Measurements from ENCODE around the genes VTN and PIGS.

DNA sequence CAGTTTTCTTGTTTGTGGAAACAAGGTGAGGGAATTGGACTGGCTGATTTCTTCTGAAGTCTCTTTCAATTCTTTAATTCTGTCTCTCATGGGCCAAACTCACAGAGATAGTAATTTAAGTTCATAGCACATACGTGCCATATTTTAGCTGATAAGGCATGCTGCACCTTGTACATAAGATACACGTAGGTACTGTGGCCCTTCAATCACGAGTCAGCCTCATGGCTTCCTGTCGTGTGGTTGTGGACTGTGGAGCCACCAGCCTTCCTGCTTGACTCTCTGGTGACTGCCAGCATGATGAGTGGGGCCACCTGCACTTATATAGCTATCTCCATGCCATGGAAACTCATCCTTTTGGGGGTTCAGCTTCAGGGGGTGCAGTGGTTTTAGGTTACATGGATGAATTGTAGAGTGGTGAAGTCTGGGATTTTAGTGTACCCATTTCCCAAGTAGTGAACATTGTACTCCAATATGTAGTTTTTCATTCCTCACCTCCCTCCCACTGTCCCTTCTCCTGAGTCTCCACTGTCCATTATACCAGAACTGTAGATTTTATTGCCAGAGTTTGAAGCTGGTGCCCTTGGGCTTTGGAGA lies 25.2 kb downstream of the KSR1 start:
- PRO-cap, result no peak

DNA sequence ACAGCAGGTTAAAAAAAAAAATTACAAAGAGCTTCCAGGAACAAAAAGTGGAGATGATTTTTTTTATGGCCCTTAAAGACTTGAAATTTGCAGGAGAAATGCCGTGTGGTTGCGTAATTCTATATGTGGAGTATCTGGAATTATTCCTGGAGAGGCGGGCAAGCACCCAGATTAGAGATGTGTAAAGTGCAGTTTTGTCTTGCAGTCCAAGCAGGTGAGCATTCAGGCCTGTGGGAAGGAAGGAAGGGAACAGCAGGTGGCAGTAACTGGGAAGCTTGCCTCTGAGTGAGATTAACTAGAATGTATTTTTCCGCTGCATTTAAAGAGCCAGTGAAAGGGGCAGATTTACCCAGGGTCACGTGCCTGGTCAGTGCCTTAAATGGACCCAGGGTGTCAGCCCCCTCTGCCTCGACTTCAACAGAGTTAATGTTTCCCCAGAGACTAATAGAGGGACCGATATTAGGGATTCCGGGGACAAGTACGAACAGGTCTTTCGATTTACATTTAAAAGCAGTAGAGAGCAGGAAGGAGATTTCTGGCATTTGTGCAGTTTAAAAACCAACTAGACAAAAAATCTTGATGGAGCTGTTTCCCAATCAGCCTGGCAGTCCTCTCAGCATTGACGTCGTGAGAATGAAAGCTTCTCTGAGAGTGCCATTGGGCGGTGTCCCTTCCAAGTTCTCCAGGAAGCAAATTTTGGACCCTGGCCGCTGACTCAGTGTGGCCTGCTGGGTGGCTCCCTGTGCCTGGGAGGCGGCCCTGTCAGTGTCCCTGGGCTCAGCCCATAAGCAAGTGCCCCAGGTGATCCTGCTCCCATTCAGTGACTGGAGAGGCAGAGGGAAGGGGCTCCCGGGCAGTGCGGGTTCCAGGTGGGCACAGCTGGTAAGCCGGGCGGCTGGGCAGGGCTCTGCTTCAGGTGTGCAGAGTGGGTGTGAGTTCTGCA lies 38.2 kb downstream of the KSR1 start:
- PRO-cap, result no peak

DNA sequence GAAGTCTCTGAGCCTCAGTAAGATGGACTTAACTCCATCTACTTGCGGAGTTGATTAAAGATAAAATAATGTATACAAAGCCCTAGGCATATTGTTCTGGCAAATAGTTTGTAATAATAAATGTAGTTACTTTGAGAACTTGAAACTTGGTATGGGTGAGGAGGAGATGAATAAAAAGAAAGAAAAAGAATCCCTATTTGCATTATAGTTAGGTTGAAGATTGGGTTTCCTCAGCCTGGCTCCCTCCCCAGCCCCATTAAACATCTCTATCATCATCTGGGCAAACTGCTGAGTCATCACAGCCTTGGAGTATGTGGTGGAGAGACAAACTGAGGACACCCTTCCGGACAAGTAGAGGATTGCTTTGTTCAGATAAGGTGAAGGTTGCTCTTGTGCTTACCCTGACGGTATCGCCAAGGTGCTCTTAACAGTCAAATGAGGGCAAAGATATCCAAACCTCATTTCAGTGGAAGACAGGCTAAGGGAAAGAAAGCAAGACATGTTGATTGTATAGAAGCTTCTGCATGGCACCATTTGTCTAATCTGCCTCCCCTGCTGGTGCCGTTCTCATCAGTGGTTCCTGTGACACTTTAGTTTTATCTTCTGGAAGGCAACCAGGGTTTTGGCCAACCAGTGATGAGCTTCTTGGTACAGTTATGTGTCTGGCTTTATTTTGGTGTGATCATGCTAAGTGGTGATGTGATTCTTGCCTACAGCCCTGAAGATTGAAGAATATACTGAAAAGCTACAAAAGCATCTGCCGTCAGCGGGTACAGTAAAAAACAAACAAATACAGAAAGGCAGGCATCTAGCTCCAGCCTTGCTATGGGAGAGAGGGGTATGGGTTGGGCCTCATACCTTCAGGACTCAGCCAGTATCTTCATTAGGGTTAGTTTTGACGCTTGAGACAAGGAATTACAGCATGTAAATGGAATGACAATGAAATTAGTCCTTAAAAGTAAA lies 56.9 kb upstream of the LGALS9 start:
- PRO-cap, result no peak

GRCh38 chr17:27625555-27626435 lies 5.2 kb upstream of the LGALS9 start:
- PRO-cap, result no peak

DNA sequence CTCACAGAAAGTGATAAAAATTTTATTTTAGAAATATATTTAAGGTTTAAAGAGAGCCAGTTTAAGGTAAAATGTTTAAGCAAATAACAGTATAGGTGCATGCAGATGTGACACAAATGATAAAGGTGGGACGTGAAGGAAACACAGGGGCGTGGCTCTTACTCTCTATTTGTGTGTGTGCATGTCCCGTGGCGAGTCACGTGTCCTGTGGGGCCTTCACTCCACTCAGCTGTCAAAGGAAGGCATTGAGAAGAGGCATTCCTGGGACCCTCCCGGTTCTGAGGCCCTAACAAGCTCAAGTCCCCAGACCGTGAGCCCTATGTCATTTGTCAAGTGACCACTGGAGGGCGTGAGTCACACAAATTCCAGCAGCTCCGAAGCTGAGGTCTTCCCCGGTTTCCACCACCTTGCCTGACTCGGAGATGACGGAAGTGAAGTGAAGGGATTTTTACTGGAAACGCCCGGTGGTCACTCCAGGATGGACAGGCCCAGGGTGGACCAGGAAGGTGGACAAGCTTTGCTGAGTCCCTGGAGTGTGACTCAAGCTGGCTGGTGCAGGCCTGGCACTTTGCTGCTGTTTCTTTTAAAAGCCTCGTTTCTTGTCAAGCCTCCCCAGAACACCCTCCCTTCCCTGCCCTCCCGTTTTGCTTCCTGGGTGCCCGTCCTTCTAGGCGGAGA lies 5.1 kb upstream of the NOS2 start:
- PRO-cap, result no peak

GRCh38 chr17:27919164-27919500 lies 26.0 kb upstream of the LYRM9 start:
- PRO-cap, result no peak

DNA sequence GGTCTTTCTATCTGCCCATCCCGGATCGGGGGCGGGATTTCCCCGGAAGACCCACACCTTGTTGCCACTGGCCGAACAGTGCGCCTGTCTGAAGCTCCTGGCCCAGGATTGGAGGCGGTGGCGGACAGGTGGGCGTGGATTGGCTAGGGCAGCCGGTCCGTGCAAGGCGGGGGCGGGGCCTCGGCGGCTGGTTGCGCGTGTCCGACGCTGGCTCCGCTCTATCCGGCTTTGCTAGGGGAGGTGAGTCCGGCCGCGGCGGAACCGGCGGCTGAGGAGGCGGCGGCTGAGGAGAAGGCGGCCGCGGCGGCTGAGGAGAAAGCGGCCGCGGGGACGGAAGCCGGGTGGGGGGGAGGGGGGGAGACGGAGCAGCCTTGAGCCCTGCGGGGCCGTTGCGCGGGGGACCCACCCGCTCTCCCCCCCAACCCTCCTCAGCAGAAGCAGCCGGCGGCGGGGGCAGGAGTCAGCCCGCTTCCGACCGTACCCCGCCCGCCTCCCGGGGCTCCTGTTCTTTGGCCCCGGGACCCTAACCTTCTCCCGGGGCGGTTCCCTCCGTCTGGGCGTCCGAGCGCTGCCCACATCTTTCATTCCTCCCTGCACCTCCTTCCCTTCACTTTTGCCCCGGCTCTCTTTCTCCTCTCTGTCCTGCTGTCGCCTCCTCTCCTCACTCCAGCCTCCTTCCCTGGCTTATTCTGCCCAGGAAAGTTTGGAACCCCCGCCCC lies 778 bp upstream of the NLK start:
- PRO-cap, result unidirectional peak, plus-strand start at position 221 of the sequence

DNA sequence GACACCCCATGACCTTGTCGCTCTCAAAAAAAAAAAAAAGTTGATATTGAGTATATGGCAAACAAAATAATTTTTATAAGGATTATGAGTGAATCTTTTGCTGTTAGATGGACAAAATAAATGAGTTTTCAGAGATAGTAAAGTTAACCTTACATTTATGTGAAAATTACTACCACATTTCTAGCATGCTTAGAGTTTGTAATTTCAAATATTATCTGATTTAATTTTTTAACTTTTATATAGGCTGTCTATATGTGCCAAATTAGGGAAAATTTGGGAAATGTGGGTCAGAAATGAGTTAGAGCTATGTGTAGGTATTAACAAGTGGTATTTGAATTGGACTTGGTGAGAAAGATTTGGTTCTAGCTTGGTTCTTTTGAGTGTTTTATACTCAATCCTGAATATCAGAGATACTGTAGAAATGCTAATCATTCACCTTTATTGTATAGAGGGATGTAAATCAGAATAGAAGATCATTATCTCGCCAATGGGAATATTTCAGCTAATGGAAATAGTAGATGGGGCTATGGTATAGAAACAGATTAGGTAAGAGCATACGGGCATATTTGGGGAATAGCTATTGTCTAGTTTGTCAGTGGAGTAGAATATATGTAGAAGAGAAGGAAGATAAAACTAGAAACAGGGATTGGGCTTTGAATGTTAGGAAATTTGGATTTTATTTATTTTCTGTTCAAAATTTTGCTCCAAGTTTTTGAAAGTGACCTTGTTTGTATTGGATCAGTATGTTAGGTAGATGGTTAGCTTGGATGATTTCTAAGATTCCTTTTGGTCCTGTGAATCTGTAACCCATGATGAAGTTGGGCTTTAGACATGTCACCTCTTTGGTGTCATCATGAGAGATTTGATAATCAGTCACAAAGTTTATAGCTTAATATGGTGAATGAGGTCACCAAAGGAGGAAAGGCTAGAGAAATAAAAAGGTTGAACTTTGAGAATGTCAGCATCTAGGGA lies 44.8 kb downstream of the NLK start:
- PRO-cap, result no peak

GRCh38 chr17:28172700-28173765 lies 130.6 kb downstream of the NLK start:
- PRO-cap, result no peak

DNA sequence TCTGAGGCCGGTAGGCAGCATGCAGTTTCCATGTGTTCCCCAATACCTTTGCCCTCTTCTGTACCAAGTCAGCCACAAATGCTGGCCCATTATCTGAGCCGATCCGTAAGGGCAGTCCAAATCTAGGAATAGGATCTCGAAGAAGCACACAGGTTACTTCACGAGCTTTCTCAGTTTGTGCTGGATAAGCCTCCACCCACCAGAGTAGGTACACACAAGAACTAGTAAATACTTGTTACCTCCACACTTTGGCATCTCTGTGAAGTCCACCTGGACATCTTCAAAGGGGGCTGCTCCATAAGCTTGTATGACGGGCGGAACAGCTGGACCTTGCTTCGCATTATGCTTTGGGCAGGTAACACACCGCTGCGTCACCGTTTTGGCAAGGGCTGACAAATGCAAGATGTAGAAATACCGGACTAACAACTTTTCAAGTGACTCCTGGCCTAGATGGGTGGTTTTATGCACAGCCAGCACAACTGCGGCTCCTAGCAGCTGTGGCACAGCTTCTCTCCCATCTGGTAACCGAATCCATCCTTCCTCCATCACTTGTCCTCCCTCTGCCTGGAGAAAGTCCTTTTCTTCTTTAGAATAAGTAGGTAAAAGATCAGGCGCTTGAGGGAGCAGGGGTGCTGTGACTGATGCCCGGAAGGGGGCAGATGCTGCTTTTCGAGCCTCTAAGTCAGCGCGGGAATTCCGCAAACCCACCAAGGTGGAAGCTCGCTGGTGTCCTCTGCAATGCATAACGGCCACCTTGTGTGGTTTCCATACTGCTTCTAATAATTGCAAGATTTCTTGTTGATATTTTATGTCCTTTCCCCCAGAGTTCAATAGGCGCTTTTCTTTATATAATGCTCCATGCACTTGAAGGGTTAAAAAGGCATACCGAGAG lies 85.1 kb upstream of the TMEM97 start:
- PRO-cap, result no peak

- PRO-cap, result bidirectional peak, plus-strand start at chr17:28319162, minus-strand start at chr17:28318939
Observed at GRCh38 chr17:28318698-28318991, 355 bp upstream of the TMEM97 start.

DNA sequence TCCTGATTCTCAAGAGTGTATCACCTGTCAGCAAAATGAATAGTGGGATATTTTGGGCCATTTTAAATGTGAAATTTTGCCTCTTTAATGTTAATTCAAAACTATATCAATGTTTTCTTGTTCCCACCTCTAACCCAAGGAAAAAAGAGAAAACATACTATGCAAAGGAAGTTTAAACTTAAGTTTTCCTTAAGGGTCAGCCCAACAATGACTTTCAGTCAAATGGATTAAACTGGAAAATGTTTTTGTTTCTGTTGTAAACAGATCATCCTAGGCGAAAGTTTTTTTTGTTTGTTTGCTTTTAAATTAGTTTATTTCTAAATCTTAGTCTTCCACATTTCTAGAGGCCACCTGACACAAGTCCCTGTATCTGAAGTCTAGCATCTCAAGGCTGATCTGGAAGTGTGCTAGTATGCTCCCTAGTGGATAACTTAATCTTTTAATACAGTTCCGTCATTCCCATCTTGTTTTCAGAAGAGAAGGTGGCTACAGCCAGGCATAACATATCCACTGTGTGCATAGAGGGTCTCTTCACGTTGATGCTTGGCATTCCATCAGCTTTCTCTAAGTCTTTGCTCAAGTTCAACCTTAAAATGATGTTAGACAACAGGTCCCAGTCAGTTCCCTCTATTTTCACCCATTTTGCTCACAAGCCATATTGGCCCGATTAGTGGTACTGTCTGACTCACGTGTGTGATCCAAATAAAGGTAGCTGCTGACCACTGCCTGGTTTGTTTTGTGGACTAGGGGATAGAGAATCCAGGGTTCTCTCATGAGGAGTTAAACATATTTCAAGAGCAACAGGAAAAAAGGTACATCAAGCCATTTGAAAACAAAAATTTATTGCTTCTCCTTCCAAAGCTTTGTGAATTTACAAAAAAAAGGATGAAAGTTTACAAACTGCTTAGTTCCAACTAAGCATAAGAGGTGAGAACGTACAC lies 7.5 kb downstream of the IFT20 start:
- PRO-cap, result no peak

DNA sequence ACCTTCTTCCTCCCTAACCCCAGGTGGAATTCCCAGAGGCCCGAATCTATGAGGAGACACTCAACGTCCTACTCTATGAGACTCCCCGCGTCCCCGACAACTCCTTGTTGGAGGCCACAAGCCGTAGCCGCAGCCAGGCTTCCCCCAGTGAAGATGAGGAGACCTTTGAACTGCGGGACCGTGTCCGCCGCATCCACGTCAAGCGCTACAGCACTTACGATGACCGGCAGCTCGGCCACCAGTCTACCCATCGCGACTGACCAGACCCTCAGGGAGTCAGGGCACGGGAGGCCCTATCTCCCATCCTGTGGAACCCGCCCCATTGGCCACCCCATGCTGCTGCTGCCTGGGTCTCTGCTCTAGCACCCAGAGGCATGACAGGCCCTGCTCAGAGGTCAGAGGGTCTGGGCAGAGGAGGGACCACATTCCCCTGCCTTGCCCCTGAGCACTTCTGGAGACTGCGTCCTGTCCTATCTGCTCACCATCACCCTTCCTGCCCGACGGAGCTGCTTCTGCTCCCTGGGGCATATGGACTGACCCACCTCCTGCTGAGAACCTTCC lies 8.9 kb downstream of the TNFAIP1 start:
- PRO-cap, result no peak

GRCh38 chr17:28370162-28371079 lies at the start of gene VTN:
TSS of gene VTN (minus strand) at chr17:28370307.
- PRO-cap, result no peak

DNA sequence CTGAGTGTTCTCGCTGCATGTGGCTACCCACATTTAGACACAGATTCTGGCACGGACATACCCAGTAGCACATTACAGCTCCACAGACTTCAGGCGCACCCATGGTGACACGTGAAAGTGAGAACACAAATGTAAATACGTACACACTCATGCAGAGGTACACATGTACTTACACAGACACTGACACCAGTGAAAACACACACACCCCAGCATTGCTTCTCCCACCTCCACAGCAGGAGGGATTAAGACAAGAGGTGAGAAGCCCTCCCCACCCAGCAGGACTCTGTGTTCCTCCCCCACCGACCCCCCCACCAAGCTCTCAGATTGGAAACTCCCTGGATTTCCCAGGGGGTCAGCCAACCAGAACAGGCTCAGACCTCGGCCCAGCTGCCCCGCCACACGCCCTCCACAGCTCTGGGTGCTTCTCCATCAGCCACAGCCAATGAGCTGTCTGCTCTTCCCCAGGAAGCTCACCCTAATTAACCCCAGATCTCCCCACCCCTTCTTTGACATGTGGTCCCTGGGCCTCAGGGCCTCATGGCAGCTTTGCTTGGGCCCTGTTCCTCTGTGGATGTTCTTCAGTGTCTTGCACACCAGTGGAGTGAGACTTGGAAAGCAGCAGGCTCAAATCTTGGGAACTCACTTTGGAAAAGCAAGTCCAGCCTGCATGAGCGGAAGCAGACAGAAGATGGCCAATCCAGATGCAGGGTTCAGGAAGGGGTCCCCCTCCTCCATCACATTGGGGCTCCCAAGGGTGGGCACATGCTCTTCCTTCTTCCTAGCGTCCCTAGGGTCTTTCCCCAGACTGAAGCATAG lies 5.2 kb upstream of the FOXN1 start:
- PRO-cap, result no peak

- PRO-cap, result bidirectional peak, plus-strand start at chr17:28571628, minus-strand start at chr17:28571506
Observed at GRCh38 chr17:28571332-28572101, at the start of gene PIGS. TSS of gene PIGS (minus strand) at chr17:28571524.

DNA sequence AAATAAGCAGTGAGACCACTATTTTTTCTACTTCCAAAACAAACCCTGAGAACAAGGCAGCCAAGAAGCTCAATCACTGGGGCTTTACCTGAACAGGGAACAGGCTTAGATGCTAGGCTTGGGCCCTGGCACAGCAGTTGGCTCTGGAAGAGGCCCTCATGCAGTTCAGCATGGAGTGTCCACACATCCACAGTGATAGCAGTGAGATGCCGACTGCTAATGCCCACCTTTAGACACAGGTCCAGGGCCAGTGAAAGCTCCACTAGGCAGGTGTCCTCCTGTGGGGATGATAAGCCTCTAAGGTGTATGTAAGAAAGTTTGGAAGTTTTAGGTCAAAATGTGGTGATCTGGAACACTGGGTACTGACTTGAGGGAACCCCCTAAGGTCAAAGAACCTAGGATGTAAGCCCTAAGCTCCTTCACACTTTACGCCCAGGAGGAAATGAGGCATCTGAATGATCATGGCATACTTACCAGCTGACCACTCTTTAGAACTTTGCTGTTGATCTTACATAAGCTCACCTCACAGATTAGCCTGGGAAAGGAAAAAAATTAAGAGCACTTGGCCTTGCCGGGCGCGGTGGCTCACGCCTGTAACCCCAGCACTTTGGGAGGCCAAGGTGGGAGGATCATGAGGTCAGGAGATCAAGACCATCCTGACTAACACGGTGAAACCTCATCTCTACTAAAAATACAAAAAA lies 3.0 kb downstream of the BLTP2 start:
- PRO-cap, result no peak

- PRO-cap, result no peak
Observed at GRCh38 chr17:28658658-28659333, 2.9 kb downstream of the SDF2 start.

- PRO-cap, result no peak
Observed at GRCh38 chr17:28674143-28675319, 12.5 kb downstream of the SUPT6H start.

DNA sequence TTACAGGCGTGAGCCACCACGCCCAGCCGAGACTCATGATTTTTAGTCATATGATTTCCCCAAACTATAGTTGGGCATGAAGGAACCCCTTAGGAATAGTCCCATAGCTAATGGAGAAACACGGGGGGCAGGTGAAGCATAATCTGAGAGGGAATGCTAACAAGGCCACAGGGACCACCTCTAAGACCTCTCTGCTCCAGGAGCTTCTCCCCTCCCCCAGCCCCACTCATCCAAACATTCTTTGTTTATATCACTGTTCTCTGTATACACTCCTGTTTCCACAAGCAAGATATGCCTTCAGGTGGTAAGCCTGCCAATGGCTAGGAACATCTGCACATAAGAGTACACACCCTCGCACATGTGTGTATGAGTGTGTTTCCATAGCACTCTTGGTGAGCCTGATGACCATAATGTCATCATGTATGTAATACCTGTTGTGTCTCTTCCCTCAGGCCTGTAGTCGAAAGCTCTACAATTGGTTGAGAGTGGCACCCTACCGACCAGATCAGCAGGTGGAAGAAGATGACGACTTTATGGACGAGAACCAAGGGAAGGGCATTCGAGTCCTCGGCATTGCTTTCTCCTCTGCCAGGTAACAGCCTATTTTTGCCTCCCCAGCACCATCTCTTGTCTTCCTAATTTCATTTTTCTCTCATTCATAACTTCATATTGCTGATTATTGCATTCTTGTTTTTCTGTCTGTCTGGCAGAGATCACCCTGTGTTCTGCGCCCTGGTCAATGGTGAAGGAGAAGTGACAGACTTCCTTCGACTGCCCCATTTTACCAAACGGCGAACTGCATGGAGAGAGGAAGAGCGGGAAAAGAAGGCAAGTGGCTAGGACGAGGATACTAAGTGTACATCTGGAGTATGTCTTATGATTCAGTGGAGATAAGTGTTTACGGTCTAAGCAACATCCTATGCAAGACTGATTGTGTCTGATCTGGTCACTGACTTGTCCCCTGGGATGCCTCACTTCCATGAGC lies 22.4 kb downstream of the SUPT6H start:
- PRO-cap, result no peak

All from parotid gland (tissue), 1 donor.